Heart (tissue), 3 donors: ENCODE data around the genes C10orf120 and GPR26.

DNA sequence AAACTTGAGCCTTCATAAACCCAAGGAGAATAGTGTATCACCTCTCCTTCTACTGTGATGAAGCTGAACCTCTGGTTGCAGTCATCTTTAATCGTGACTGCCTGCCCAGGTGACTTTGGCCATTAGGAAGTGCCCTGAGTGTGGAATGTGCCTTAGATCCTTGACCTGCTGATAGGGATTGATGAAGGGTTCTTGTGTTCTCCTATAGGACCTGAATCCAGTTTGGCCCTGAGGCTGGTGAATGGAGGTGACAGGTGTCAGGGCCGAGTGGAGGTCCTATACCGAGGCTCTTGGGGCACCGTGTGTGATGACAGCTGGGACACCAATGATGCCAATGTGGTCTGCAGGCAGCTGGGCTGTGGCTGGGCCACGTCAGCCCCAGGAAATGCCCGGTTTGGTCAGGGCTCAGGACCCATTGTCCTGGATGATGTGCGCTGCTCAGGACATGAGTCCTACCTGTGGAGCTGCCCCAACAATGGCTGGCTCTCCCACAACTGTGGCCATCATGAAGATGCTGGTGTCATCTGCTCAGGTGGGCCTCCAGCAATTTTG is 28.3 kb downstream of the DMBT1 start:
- RAMPAGE, long total RNA, 2 experiments: no peak in any of the 2 experiments

DNA sequence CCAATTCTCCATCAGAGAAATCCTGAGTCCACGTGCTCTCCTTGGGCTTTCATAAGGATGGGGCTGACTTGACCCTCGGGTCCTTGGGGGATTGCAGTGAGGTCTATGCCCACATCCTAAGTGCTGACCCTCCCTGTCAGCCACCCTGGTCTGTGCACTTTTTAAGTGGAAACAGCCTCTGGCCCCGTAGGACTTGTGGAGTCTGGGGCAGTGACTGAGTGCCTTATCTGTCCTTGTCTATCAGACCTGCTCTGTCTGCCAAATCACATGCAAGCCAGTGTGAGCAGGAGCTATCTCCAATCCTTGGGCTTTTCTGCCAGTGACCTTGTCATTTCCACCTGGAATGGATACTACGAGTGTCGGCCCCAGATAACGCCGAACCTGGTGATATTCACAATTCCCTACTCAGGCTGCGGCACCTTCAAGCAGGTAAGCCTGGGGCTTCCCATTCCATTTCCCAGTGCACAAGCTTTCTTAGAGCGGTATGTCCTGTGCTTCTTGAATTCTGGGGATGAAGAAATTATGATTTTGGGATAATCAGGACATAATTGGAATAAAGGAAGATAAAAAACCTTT is 35.7 kb upstream of the SPADH start:
- RAMPAGE, long total RNA, 2 experiments: no peak in any of the 2 experiments

DNA sequence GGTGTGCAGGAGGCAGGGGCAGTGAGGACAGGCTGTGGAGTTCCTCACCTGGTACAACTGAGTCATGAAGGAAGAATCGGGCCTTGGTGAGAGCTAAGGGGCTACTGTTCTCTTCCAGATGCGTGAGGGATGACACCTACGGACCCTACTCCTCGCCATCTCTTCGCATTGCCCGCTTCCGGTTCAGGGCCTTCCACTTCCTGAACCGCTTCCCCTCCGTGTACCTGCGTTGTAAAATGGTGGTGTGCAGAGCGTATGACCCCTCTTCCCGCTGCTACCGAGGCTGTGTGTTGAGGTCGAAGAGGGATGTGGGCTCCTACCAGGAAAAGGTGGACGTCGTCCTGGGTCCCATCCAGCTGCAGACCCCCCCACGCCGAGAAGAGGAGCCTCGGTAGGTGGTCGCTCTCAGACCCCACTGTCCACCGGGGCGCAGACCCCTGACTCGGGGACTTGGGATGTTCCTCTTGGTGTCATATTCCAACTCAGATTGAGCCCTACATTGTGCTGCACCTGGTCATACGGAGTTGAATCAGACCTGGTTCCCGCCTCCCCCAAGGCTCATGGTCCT is 29.6 kb upstream of the SPADH start:
- RAMPAGE, long total RNA, 2 experiments: no peak in any of the 2 experiments

DNA sequence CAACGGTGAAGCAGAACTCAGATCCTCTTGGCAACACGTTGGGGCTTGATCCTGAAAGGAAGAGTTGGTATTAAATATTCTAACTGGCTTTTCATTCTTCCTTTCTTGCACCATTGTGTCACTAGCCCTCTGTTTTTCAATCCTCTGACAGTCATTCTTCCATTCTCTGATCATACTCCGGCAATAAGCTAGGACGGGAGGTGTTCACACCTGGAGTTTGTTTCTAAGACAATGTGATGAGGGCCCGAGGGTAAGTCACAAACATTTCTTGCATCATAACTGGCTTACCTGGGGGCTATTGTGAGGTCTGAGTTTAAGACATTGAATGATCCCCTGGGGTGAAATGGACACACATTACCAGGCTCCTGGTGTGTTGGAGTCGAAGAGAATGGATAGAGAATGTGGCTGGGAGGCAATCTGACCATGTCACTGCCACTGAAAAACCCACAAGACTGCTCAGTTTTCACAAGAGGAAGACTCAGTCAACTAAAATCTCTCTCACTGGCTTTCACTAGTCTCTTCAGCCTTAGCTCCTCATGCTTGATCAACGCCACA is at the start of gene C10orf120:
Gene C10orf120, minus strand, starts transcription at position 230 of the 555 bp plus-strand sequence.
- RAMPAGE, long total RNA, 2 experiments: no peak in any of the 2 experiments

DNA sequence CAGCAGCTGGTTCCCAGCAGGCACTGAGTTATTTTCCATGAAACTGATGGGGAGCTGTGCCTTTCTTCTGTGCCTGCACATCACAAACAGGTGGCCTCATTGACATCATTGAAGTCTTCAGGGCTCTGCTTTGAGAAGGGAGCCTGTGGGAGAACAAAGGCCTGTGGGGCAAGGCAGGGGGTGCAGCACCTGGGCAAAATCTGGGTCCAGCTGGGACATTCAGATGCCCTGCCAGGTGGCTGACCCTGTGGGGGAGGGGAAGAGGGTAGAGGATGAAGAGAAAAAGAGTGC is 366 bp upstream of the CUZD1 start:
- RAMPAGE, long total RNA, 2 experiments: no peak in any of the 2 experiments

GRCh38 chr10:123038886-123039871 is 30.4 kb downstream of the ACADSB start:
- RAMPAGE, long total RNA, 2 experiments: no peak in any of the 2 experiments

GRCh38 chr10:123665915-123666450 is at the start of gene GPR26:
Gene GPR26, plus strand, starts transcription at chr10:123666355.
- RAMPAGE, long total RNA, 2 experiments: no peak in any of the 2 experiments

DNA sequence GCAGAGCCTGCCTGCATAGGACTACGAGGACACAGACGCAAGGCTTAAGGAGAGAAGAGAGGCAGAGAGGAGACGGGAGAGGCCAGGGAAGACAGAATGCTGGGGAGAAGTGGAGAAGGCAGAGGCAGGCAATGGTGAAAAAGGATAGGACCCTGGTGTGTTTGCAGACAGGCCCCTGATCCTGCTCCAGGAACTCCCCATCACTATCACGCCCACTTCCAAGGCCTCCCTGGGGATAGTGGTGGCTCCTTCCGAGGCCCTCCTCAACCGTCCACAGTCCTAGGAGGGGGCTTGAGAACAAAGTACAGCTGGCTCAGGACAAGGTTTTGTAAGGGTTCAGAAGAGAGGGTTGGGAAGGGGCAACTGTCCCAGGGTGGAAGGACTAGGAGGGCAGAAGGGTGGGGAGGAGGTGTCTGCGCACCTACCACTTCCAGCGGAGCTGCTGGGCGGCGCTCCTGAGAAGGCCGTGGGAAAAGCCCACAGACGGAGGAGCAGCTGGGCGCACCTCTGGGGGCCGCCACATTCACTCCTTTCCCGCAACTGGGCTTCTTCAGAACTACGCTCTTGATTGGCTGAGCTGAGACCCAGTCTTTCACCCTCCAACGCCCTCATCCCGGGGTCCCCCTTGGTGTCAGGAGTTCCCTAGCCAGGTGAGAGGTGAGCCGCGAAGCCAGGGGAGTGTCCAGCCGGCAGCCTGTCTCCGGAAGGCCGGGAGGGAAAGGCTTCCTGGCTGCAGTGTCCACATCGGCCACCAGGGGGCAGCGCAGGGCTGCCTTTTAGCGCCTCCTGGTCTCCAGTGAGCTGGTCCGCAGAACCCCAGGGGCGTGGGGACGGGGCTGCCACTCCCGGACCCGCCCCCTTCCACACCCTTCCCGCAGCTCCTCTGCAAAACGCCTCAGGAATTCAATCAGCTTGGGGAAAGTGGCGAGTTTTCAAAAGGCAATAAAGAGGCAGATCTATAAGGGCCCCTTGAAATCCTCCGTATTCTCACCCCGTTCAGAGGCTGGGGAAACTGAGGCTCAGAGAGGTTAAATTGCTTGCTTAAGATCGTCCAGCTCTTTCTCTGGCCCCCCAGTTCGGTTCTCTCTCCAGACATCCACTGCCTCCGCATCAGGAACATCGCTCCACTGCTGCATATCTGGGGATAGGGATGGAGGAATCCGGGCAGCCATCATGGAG is 99.0 kb downstream of the CHST15 start:
- RAMPAGE, long total RNA, 2 experiments: no peak in any of the 2 experiments

DNA sequence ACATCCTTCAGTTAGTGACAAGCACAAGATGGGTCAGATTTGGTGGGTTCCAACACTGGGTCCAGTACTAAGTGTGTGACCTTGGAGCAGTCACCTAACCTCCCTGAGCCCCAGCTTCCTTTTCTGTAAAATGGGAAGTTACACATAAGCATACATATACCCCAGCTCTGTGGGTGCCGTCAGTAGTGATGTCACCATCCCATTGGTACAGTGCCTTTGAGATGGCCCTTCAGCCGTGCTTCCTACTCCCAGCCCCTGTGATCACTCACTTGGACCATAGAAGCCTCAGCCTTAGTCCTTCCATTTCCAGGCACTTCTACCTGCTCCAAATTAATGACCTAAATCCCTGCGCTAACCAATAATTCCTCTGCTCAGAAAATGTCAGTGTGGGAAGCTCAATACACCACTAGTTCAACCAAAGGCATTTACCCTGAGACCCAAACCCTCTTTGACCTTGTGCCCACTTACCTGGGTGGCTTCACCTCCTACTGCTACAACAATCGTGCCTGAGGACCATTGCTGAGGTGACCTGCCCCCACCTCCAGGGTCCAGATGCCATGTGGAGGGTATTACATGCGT is 95.4 kb downstream of the CHST15 start:
- RAMPAGE, long total RNA, 2 experiments: no peak in any of the 2 experiments

- RAMPAGE, long total RNA, 2 experiments: no peak in any of the 2 experiments
These were observed 60.1 kb downstream of the CHST15 start for GRCh38 chr10:124033293-124033772.

GRCh38 chr10:124048449-124049085 is 44.8 kb downstream of the CHST15 start:
- RAMPAGE, long total RNA, 2 experiments: no peak in any of the 2 experiments

DNA sequence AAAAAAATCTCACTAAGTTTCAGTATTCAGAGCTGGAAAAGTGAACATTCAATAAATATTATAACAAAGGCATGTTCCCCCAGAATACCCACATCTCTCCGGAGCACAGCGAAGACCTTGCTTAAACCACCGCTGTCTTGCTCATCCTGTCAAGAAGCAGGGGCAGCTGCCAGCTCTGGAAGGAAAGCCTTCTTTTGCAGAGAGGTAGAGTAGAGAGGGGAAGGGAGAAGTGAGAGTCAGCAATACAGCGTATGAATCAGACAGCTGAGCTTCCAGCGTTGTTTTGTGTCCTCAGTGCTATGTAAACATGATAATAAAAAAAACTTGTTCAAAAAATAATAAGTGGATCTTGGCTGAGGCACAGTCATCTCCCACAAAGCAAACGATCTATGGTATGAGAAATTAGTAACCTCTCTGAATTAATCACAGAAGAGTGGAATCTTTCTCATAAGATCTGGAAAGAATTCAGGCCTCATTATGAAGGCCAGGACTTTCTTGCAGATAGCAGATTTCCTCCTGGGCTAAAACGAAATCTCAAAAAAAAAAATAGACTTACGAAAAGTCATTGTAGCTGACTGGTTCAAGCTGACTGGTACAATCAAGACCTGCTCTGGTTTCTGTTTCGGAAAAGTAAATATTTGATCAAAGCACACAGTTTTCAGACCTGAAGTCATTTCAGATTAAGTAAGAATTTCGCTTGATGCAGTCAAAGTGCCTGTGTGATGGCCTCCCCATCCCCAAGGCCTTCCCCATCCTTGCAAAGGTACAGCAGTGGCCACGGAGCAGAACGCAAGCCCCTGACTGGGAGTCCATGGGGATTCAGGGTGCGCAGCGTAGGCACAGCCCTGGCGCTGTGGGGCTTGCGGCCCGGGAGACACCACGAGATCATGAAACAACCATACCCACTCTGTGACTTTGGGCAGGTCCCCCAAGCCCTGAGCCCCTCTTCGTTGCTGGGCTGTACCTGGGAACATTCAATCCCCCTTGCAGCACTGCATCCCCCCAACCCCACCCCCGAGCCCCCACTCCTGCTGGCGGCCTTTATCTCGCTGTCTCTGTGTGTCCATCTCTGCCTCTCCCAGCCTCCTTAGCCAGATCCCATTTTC is 29.4 kb downstream of the CHST15 start:
- RAMPAGE, long total RNA, 2 experiments: no peak in any of the 2 experiments

DNA sequence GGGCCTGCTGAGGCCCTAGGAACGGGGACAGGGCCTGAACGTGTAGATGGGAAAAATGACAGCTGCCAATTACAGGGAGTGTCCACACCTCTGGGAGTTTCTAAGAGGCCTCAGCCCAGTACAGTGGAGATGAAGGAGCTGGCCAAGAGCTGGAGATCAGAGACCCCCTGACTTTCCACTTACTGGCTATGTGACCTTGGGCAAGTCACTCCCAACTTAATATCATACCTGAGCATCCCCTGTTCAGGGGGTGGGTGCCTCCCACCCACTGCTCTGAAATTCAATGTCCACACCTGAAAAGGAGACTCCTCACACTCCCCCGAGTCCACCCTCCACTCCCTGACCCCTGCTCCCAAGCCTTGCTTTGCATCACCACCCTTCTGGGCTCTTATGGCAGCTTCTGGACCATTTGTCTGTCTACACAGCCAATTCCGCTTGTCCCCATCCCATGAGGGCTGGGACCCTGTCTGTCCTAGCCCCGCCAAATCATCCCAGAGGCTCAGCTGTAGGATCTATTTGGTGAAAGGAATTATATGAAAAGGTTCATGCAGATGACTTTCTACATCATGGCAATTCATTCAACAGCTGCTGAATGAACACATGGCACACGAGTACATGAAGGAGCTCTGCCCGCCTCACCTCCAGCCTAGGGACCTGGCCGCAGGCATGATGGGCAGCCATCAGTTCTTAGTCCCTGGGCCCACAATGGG is 3.9 kb downstream of the CHST15 start:
- RAMPAGE, long total RNA, 2 experiments: no peak in any of the 2 experiments

- RAMPAGE, long total RNA, 2 experiments: no peak in any of the 2 experiments
These were observed 3.2 kb downstream of the CHST15 start for GRCh38 chr10:124090206-124090556.

DNA sequence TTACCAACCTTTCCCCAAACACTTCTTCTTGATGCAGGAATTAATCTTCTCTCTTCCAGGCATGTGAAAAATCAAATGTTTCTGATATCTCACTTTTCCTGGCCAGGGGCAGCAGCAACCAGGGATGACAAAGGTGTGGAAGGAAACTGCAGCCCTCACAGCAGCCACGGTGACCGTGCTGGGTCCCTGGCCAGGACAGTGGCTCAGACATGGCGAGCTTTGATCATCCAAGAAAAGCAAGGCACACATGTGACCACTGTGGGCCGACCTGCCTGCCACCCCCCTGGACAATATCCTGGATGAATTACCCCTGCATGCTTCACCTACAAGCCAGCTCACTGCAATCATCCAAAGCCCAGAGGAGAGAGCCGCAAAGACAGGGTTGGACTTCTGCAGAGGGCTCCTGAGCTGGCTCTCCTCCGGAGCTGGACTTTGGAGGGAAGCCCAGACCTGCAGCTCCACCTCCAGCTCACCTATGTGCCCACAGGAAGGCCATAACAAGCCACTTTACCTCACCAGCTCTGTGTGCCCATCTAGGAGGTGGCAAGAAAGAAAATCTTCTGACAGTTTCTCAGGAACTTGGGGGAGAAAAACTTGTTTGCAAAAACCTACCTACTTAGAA is 2.7 kb downstream of the CHST15 start:
- RAMPAGE, long total RNA, 2 experiments: no peak in any of the 2 experiments

DNA sequence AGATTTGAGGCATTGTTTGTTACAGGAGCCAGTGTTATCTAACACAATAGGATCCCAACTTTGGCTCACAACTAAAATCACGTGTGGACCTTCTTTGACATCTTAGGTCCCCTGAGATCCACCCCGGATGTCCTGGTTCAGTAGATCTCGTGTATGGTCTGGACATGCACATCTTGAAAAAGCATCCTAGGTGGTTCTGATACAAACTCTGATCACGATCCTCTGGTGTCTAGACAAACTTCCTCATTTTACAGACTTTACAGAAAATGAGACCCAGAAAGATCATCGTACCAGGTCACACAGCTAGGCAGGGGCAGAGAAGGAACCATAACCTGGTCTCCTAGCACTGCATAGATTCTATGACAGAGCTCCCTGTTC is 30.7 kb upstream of the CHST15 start:
- RAMPAGE, long total RNA, 2 experiments: no peak in any of the 2 experiments

DNA sequence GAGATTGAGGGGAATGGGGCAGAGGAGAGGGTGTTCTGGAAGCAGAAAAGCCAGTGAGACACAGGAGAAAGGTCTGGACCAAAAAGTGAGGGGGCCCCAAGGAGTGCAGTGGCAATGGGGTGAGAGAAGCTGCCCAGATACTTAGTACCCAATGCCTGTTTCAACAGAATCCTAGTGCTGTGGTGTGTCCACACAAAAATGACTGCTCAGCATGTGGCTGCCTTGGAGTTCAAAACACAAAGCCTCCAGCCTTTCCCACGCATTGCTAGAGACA is 44.9 kb upstream of the CHST15 start:
- RAMPAGE, long total RNA, 2 experiments: no peak in any of the 2 experiments

DNA sequence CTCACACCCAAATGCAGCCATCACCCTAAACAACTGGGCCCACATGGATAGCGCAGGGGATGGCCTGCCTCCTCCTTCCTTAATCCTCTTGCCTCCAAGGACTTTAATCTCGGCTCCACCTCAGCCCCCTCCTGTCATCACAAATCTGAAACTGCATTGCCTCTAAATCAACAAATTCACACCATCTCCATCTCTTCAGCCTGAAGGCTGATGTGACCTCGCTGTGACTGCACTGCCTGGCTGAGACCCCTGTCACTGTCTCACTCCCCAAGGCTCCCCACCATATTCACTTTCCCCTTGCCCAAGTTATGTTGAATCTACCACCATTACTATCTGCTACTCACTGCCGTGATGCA is 71.7 kb upstream of the CHST15 start:
- RAMPAGE, long total RNA, 2 experiments: no peak in any of the 2 experiments

- RAMPAGE, long total RNA, 2 experiments: no peak in any of the 2 experiments
These were observed 27.3 kb downstream of the LHPP start for GRCh38 chr10:124488973-124489280.

DNA sequence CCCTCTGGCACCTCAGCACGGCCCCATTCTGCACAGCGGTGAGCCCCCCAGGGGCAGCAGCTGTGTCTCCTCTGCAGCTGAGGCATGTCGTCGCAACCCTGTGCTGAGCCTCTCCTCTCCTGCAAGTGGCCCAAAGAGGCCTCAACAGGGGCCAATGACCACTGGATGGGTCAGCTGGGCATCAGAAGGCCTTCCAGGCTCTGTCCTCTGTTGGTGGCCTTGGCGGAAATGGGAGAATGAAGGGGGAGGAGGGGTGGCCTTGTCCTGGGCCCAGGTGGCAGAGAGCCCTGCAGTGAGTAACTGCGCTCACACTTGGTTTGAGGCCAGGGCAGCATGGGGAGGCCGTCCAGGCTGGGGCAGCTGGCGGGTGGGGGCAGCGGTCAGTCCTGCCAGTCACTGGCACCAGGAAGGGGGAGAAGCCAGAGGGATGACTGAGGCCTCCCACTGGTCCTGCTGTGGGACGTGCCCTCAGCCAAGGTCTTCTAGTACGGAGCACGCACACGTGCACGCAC is 59.8 kb downstream of the LHPP start:
- RAMPAGE, long total RNA, 2 experiments: no peak in any of the 2 experiments